Placental epithelial cell (primary cell): ENCODE data around the genes KDM6B, CYB5D1 and ALOX12B.

DNA sequence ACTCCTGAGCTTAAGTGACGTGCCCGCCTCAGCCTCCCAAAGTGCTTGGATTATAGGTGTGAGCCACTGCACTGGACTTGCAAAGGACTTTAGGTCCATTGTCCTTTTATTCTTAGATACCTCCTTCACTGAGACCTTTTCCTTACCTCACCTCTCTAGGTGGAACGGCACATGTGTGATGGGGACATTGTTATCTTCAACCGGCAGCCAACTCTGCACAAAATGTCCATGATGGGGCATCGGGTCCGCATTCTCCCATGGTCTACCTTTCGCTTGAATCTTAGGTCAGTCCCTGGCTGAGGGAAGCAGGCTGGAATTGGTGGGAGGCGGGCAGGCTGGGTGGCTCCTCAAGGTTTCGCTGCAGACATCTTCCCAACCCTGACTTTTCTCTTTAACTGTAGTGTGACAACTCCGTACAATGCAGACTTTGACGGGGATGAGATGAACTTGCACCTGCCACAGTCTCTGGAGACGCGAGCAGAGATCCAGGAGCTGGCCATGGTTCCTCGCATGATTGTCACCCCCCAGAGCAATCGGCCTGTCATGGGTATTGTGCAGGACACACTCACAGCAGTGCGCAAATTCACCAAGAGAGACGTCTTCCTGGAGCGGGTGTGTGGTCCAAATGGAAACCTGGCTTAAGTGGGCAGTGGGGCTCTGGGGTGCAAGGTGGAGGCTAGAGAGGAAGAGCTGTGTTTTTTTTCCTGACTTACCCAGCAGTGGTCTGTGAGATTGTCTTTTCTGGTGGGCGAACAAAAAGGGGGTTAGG is 17.8 kb downstream of the SLC35G6 start:
- CAGE, long polyA plus RNA: no peak

DNA sequence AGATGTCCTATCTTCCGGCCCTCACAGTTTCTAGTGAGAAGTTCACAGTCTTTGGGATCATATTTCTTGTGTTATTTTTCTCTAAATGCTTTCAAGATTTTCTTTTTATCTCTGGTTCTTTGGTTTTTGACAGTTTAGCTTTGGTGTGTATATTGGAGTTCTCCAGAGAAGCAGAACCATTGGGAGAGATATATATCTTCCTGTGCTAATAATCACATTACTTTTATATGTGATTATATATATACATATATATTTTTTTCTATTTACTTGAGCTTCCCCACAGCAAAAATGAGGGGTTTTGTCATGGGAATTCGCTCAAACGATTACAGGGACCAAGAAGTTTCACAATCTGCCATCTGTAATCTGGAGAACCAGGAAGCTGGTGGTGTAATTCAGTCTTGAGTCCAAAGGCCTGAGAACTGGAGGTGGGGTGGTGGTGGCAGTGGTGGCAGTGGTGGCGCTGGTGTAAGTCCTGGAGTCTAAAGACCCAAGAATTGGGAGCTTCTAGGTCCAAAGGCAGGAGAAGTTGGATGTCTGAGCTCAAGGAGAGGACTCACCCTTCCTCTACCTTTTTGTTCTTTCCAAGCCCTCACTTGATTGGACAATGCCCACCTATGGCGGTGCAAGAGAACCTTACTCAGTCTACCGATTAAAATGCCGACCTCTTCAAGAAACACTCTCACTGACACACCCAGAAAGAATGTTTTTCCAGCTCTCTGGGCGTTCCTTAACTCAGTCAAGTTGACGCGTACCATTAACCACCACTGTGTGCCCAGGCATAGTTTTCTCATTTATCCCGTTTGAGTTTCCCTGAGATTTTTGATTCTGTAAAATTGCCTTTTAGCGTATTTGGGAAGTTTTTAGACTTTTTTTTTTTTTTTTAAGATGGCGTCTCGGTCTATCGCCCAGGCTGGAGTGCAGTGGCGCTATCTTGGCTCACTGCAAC is 32.9 kb upstream of the TNFSF12 start:
- CAGE, long polyA plus RNA: no peak

DNA sequence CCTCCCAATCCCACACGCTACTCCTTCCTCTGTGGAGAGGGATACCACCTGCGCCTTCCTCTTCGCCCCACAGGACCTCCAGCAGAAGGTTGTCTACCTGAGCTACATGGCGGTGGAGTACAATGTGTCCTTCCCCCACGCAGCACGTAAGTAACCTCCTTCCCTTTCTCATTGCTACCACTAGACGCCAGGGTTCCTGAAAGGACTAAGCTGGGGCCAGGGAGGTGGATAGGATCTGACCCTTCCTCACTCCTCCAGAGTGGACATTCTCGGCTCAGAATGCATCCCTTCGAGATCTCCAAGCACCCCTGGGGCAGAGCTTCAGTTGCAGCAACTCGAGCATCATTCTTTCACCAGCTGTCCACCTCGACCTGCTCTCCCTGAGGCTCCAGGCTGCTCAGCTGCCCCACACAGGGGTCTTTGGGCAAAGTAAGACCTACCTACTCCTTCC is 1.2 kb downstream of the CD68 start:
- CAGE, long polyA plus RNA: no peak

GRCh38 chr17:7673446-7674167 is 13.7 kb downstream of the TP53 start:
- CAGE, long polyA plus RNA: no peak

DNA sequence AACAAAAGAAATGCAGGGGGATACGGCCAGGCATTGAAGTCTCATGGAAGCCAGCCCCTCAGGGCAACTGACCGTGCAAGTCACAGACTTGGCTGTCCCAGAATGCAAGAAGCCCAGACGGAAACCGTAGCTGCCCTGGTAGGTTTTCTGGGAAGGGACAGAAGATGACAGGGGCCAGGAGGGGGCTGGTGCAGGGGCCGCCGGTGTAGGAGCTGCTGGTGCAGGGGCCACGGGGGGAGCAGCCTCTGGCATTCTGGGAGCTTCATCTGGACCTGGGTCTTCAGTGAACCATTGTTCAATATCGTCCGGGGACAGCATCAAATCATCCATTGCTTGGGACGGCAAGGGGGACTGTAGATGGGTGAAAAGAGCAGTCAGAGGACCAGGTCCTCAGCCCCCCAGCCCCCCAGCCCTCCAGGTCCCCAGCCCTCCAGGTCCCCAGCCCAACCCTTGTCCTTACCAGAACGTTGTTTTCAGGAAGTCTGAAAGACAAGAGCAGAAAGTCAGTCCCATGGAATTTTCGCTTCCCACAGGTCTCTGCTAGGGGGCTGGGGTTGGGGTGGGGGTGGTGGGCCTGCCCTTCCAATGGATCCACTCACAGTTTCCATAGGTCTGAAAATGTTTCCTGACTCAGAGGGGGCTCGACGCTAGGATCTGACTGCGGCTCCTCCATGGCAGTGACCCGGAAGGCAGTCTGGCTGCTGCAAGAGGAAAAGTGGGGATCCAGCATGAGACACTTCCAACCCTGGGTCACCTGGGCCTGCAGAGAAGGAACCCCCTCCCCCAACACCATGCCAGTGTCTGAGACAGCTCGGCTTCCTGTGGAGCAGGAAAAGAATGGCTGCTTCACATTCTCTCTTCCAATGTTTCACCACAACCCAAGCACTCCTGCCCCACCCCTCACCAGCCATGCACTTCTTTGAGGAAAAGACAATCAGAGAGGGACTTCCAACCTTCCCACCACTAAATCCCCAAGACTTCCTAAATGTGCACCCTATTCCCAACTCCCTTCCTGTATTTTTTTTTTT is 11.1 kb downstream of the TP53 start:
- CAGE, long polyA plus RNA: no peak

GRCh38 chr17:7767604-7768169 is 50.1 kb downstream of the DNAH2 start:
- CAGE, long polyA plus RNA: no peak

- CAGE, long polyA plus RNA: no peak
These were observed at the start of gene KDM6B for GRCh38 chr17:7833546-7834384. Gene KDM6B, plus strand, starts transcription at chr17:7834217.

GRCh38 chr17:7855454-7855712 is 517 bp downstream of the TMEM88 start:
- CAGE, long polyA plus RNA: no peak

DNA sequence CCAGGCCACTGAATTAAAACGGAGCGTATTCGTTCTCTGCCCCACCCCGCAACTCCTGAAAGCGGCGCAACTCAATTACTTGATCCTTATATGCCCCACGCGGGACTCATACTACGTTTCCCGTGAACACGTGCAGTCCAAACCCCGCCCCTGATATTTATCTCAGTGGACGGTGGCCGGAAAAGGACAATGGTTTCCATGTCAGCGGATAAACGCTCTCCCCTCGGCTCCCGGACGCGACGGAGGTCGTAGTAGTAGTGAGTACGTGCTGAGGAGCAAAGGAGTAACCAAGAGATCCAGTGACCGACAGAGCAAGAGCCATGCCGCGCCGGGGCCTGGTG is at the start of gene CYB5D1:
Gene CYB5D1 (plus strand): TSS at position 189 of the 341 bp plus-strand sequence.
- CAGE, long polyA plus RNA: no peak

DNA sequence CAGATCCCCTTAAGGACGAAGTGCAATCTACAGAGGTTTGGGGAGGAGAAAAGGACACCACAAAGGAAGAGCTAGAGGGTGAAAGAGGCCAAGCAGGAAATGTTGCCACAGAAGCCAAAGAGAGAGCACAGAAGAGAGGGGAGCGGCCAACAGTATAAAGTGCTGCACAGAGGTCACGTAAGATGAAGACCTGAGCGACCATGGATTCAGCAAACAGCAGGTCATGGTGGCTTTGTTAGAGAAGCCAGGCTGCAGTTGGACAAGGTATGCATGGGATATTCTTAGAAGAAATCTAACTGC is 10.3 kb downstream of the CYB5D1 start:
- CAGE, long polyA plus RNA: no peak

- CAGE, long polyA plus RNA: no peak
These were observed 6.2 kb downstream of the CHD3 start for GRCh38 chr17:7894833-7895169.

GRCh38 chr17:7916914-7917345 is 841 bp upstream of the RNF227 start:
- CAGE, long polyA plus RNA: no peak

DNA sequence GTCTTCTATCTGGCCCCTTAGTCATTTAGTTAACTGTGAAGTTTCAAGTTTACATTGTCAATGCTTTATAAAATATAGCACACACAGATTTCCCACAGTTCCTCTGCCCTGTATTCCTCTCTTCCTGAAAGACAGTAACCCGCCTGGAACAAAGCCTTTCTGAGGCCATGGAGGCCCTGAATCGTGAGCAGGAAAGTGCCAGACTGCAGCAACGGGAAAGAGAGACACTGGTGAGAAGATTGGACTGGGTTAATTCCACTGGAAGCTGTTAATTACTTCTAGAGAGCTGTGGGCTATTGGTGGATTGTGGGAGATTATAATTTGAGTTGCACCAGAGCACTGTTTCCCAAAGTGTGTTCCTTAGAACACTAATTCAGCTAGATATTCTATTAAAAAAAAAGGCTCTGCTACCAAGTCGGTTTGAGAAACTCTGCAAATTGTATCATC is 5.0 kb downstream of the CNTROB start:
- CAGE, long polyA plus RNA: no peak

DNA sequence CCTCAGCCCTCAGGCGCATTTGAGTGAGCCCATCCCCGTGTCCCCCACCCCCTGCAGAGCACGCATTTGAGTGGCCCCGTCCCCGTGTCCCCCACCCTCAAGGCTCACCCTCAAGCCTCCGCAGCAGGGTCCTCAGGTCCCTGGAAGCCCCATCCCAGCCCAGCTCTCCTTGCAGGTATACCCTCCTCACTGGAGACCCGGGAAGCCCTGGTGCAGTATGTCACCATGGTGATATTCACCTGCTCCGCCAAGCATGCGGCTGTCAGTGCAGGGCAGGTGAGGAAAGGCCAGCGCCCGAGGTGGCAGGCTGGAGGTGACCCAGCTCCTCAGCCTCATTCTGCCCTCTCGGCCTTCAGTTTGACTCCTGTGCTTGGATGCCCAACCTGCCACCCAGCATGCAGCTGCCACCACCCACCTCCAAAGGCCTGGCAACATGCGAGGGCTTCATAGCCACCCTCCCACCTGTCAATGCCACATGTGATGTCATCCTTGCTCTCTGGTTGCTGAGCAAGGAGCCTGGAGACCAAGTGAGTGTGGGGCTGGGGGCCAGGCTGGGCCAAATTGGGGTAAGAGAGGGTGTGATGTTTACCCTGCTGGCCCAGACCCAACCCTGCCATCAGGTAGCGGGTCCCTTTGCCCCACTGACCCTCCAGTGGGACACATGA is 8.7 kb downstream of the ALOX15B start:
- CAGE, long polyA plus RNA: no peak

DNA sequence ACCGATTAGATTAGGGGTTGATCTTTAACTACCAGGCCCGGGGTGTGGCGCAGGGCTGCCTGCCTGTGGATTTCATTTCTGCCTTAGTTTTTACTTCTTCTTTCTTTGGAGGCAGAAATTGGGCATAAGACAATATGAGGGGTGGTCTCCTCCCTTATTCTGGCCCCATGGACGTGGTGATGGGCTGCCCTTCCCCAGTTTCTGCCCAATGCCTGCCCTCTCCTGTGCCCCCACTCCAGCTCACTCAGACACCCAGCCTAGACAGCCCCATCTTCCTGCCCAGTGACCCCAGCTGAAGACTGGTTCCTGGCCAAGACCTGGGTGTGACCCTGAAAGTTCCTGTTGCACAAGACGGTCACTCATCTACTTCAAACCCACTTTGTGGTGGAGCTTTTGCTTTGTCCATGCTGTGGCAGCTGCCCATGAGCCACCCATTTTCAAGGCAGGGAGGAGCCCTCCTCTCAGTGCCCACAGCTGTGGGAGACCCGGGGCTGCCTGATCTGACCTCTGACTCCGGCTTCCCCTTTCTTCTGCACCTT is 18.6 kb downstream of the ALOX12B start:
- CAGE, long polyA plus RNA: no peak

DNA sequence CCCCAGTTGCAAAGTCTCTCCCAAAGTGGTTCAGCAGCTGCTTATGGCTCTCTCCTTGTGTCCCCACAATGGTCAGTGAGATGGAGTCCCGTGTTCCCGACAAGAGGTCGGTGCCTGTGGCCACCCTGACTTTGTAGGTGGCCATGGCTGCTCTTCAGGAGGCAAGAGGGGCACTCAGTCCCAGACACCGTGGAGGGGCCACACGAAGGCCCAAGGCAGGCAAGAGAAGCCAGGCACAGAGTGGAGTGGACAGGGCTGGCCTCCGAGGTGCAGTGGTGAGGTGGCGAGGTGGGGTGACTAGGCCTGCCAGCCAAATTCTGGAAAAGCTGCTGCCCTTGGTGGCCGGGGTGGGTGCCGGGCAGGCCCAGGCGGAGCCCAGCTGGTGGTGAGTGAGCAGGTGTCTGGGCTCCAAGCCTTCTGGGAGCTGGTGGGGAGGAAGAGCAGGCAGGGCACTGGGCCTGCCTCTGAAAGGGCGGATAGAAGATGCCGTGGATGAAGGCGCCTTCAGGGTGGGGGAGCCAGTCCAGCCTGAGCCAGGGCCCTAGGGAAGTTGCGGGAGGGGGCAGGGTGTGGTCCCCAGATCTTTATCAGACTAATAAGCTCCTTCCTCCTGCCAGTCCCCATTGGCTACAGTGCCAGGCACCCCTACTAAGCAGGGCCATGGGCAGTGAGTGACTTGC is at the start of gene ALOX12B:
Gene ALOX12B (minus strand): TSS at position 419 of the 680 bp plus-strand sequence.
- CAGE, long polyA plus RNA: no peak

- CAGE, long polyA plus RNA: no peak
These were observed 1.6 kb upstream of the HES7 start for GRCh38 chr17:8125331-8125989.

GRCh38 chr17:8138566-8139289 is 13.5 kb downstream of the PER1 start:
- CAGE, long polyA plus RNA: no peak

DNA sequence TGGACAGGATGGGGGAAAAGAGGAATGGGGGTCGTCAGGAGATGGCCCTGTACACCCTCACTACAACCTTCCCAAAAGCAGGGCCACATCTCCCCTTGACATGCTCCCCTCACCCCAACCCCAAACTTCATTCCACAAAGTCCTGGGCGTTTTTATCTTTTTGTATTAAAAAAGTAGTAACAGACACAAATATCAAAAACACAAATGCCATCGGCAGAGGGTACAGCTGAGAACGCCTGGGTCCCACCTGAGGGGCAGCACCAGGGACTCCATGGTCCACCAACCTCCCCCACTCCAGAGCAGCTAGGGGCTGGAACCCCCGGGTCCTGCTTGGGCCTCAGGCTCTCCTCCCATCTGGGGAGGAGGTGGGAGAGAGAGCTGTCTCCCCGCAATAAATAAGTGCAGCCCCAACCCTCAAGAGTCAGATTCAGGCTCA is 11.9 kb downstream of the PER1 start:
- CAGE, long polyA plus RNA: no peak

DNA sequence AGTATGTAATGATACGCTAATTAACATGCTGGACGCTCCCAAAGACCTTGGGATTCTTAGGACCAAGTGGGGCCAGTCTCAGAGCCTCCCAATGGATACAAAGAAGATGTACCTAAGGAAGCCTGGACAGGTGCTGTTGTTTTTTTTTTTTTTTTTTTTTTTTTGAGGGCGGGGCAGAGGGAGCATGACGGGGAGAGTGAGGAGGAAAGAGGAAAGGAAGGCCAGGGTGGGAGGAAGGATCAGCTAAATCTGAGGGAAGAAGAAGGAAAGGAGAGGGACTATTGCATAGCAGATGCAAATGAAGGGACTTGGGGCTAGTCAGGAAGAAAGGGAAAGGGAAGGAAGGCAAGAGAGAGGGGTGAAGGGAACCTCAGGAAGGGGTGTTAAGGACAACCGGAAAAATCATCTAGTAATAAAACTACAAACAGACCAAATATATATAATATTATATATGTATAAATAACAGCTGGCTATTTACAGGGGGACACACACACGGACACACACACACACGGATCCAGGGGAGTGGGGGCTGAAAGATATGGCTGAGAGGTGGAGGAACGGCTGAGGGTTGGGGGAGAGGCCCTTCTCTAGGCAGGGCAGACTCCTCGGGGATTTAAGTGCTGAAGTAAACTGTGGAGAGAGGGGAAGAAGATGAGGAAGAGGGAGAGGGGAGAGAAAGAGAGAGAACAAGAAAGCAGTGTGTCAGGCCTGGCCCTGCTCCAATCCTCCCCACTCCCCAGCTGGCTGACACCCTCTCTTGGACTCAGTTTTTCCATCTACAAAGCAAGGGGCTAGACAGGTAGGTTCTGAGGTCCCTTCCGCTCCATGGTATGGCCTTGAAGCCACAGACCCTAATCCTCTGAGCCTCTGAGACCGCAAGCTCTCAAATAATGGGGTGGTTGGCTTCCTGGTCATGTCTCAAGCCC is 2.2 kb downstream of the VAMP2 start:
- CAGE, long polyA plus RNA: no peak